ENCODE data around the genes GTPBP1, APOBEC3H and ATF4.

DNA sequence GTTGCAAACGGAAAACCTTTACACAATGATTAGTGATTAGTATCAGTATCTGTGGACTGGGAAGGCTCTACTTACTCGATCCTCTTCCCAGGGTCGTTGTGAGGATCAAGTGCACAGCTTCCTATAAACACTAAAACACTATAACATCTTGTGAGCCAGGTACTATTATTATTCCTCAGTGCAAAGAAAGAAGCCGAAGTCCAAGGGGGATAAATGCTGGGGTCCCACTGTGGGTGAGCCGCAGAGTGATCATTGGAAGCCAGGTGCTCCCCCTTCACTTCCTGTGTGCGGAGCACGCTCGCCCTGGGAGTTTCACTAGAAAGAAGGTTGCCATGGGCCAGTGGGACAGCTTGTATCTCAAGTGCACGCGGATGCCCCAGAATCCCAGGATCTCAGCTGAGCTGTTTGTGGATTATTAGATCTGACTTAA, 745 bp downstream of the CBY1 start:
- RRBS = no CpG with 5 or more reads among the region's 10 CpGs

DNA sequence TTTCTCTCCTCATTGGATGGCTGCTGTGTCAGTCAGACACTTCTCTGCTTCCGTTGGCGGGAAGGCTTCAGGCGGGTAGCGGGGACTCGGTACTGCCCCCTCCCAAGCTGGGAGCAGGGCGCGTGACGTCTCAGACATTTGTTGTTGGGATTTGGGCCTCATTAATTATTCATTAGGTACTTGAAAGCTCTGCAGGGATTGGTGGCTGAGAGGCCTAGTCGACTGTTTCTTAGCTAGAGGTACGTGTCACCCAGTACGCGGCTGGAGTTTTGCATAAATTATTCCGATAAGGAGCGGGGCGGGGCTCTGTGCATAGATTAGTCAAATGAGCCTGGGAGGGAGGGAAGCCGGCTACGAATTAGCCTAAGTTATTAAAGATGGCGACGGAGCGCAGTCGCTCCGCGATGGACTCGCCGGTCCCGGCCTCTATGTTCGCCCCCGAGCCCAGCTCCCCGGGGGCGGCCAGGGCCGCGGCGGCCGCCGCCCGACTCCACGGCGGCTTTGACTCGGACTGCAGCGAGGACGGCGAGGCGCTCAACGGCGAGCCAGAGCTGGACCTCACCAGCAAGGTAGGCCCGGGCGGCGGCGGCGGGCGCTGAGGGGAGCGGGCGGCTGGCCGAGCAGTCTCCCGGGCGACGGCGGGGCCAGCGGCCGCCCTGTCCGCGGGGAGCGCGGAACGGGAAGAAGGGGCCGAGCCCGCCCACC, at the start of gene GTPBP1:
Gene GTPBP1 (plus strand): TSS at position 366 of the 705 bp plus-strand sequence.
- RRBS = 2% methylated on average over 29 of the region's 67 CpGs

DNA sequence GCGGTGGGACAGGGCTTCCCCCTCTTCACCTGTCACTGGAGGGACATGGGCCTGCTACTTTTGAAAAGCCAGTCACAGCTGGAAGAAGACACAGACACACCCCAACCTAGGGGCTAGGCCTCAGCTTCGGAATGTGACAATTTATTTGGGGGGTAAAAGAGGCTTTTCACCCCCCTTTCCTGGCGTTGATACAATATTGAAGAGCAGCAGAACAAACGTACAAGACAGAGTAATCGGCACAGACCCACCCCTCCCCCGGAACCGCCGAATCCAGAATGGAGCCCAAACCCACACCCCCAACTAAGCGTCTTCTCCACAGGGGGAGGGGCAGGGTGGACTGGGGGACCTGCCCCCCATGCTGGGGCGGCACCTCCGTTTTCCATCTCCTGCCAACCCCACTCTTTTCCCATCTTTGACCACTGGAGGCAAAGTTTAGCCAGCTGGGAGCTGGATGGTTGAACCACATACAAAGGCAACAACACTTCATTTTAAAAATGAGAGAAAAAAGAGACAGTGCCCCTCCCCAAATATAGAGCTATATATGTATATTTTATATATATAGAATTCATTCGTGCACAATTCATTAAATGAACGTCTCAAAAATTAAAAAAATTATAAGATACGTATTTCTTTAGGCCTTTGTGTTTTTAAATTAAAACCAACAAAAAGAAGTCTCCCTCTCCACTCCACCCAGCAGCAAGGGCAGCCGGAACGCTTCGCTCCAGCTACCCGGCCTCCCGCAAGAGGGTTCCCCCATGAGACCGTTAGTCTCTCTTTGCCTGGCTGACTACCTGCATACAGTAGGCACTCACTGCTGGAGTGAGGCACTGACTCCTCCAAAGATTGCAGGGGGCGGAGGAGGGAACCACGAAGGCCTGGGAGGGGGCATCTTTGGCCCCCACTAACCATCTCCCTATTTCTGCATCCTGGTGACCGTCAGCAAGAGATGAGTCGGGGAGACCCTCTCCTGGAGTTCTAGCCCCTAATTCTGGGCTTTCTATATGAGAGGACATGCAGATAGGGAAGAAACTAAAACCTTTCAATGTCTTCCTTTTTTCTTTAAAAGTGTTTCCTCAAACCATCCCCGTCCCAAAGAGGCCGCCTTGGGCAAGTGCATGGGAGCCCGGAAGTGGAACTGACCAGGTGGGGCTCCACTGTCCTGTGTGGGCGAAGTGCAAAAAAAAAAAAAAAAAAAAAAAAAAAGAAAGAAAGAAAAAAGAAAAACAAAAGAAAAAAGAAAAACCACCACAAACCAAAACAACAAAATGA, 10.2 kb downstream of the CBX6 start:
- RRBS = no CpG with 5 or more reads among the region's 28 CpGs

DNA sequence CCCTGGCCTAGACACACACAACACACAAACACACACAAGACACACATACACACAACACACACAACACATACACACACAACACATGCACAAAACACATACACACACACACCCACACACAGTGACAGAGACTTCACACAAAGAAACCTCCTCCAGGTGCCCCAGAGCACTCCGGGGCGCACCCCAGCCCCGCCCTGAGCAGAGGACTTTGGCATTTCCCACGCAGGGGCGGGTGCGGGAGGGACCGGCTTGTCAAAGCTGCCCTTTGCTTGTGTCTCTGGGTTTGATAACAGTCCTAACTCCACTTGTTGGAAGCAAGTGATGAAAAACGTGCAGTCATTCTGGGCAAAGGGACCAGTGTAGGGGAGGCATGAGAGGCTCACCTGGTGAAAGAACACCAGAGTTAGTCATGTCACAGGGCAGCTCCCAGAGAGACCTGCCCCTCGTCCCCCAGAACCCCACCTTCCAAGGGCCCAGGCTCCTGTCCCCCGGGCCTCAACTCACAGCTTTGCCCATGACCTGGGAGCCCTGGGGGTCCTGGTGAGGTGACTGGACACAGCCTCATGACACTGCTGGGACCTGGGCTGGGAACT, 6.6 kb downstream of the APOBEC3A start:
- RRBS = 62% methylated on average over 7 of the region's 10 CpGs

DNA sequence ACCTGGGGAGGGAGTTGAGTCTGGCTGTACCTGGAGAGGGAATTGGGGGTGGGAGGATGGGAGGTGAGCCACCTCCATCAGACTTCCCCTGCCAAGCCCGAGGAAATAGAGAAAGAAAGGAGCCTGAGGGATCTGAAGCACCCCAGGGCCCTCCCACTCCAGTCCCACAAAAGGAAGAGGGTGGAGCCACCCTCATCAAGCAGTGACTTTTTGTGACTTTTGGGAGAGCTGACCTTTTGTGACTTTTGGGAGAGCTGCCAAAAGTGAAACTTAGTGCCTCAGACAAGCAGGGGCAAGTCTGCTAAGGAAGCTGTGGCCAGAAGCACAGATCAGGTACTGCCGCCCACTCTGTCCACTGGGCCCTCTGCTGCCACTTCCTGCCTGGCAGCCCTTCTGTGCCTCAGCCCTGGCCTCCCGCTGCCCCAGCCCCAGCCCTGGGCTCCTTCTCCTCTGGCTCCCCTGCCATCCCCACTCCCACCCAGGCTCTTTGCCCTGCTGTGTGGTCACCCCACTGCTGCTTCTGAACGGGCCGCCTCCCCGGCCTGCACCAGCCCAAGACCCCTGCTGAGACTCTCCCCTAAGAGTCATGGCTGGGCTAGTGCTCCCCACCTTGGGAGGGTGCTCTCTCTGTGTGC, at the start of gene APOBEC3H:
Gene APOBEC3H (plus strand): TSS at position 234 of the 635 bp plus-strand sequence.
- RRBS = no CpG with 5 or more reads among the region's 6 CpGs

GRCh38 chr22:39278266-39278641, 33.5 kb upstream of the PDGFB start:
- RRBS = 14% methylated on average over 1 of the region's 12 CpGs

DNA sequence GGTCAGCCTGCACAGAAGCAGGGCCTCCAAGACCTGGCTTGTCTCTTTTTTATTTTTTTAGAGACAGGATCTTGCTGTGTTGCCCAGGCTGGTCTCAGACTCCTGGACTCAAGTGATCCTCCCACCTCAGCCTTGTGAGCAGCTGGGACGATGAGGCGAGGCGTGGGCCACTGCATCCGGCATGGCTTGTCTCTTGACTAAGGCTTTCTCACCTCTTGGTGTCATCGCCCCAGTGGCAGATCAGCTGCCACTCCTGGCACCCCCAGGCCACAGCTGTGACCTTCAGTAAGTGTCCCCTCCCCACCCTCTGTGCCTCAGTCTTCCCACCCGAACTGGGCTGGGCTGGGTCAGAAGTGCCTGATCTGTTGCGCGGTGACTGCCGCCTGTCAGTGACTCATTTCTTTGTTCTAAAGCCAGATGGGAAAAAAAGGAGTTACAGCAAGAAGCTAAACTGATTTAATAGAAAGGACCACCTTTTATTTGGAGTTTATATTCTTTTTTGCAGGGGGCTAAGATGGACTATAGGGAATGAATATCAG, 3.6 kb downstream of the SYNGR1 start:
- RRBS = no CpG with 5 or more reads among the region's 9 CpGs

DNA sequence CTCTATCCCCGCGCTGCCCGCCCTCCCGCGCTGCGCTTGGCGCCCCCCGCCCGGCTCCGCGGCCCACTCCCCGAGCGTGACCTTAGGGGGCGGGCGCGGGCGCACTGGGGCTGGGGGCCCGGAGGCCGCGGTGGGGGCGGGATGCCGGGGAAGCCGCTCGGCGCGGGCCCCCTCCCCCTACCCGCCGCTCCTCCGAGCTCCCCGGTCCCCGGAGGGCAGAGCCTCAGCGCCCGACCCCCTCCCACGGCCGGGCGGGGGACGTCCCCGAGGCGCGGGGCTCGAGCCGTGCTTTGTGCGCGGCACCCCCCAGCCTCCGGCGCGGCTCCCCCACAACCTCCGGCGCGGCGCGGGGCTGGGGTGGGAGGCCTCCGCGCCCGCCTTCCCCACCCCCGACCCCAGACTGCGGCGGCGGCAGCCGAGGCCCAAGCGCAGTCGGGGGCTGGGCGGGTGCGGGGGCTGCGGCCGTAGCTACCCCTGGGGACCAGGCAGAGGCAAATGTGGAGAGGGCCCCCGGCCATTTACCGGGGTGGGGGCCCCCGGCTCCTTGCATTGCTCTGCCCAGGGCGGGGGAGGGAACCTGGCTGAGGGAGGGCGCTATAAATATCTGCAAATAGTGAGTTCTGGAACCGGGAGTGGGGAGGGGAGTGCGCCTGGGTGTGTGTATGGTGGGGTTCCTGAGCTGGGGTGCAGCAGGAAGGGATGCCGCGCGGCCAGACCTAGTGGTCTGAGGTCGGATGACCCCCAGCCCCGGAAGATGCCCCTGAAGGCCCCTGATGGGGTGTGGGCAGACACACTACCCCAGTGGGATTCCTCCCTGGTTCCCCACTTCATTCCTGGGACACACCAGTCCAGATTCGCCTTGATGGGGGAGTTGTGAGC, 1.0 kb downstream of the MGAT3 start:
- RRBS = 10% methylated on average over 44 of the region's 79 CpGs

DNA sequence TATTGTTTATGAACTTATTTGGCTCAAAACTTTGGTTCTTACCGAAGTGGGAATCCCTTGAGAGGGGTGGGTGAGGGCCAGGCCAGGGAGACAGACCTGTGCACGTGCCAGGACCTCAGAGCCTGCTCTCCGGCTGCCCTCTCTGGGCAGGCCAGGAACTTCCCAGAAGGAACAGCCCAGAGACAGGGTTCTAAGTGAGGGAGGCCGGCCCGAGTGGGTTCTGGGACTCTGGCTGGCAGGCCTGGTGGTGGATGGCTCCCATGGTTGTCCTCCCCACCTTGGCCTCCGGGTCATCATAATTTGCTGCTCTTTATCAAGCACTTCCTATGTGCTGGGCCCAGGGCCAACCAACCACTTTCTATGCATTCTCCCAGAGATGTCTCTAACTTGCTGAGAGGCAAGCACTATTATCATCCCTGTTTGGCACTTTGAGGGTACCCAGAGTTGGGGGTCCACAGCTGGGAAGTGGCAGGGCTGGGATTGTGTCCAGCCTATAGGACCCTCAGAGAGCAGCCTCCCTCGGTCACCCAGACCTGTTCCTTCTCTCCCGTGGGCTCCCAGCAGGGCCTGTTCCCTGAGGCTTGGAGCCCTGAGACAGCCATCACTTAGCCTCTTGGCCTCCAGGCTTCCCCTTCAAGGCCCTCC, 6.2 kb downstream of the MGAT3 start:
- RRBS = 56% methylated on average over 4 of the region's 8 CpGs

GRCh38 chr22:39466098-39467154, 9.6 kb downstream of the MGAT3 start:
- RRBS = 76% methylated on average over 11 of the region's 26 CpGs

- RRBS = no CpG with 5 or more reads among the region's 10 CpGs
These were observed 7.3 kb upstream of the MIEF1 start for GRCh38 chr22:39494711-39495232.

GRCh38 chr22:39520367-39520935, at the start of gene ATF4:
ATF4 (plus strand) TSS chr22:39520562.
- RRBS = 2% methylated on average over 15 of the region's 53 CpGs

DNA sequence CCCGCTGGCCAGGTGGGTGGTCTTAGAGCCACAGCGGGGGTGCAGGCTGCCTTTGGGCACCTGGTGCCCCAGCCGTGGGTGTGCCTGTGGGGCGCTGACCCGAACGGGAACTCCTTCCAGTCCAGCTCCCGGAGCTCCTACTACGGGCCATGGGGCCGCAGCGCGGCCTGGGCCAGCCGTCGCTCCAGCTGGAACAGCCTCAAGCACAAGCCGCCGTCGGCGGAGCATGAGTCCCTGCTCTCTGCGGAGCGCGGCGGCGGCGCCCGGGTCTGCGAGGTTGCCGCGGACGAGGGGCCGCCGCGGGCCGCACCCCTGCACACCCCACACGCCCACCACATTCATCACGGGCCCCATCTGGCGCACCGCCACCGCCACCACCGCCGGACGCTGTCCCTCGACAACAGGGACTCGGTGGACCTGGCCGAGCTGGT, 91.3 kb downstream of the CACNA1I start:
- RRBS = 93% methylated on average over 5 of the region's 43 CpGs

DNA sequence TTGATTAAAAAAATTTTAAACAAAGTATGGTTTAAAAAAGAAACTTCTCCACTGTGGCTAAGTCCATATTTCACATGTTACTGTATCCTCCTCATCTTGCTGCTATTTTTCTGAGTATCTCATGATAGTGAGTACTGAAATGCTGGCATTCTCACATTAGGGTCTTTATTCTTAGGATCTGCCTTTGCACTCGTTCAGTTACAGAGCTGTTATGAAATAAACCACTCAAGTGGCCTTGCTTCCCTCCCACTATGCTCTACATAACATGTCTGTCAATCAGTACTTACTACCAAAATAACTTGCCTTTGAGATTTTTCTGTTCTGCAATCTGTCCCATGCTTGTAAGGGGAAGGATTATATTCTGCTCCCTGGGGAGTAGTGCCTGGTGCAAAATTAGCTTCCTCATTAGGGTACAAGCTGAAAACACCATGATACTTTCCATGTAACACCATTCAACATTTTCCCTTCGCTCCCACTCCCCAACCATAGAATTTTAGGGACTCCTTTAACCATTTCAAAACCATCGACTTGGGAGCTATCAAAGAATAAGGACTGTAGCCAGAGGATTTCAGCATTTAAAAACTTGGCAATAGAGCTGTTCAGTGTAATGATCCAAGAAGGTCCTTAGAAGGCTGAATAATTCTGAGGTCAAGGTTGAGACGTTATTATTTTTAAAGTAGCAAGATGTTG, 1.9 kb upstream of the GRAP2 start:
- RRBS = no CpG with 5 or more reads among the region's 4 CpGs

DNA sequence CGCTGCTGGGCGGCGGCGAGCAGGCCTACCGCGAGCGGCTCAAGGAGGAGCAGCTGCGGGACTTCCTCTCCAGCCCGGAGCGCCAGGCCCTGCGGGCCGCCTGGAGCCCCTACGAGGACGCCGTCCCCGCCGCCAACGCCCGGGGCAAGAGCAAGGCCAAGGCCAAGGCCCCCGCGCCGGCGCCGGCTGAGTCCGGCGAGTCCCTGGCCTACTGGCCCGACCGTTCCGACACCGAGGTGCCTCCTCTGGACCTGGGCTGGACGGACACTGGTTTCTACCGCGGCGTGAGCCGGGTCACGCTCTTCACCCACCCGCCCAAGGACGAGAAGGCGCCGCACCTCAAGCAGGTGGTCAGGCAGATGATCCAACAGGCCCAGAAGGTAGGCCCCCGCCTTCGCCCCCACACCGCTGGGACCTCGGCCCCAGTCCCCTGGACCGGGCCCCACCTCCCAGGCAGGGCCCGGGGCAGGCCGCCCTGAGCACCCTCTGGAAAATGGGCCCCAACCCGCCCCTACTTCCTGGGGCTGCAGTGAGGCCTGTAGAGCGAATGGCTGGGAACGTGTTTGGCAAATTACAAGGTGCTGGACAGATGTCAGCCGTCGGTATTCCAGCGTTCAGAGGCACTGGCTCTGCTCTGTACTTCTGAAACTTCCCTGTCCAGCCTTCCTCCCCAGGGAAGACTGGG, 540 bp downstream of the FAM83F start:
- RRBS = 97% methylated on average over 24 of the region's 53 CpGs

DNA sequence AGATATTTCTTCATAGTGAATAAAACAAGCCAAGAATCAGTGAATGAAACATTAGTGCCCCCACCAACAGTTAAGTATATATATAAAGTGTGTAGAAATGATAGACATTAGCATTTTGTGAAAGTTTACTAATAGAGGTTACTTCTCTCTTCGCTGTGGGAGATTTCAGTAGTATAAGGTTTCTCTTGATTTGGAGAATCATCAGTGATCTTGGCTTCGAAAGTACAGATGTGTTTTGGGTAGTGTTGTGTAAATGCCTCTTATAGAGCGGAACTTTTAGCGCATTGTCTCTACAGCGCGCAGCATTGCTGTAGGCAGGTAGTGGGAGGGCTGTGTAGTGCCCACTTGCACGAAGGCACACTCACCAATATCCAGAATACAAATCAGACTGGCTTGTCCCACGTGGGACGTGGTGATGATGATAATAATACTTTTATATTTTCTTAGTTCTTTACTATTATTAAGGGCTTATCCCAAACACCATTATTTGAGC, 51.3 kb downstream of the FAM83F start:
- RRBS = no CpG with 5 or more reads among the region's 9 CpGs

GRCh38 chr22:40125645-40125947, 52.1 kb upstream of the TNRC6B start:
- RRBS = no CpG with 5 or more reads among the region's 1 CpG

DNA sequence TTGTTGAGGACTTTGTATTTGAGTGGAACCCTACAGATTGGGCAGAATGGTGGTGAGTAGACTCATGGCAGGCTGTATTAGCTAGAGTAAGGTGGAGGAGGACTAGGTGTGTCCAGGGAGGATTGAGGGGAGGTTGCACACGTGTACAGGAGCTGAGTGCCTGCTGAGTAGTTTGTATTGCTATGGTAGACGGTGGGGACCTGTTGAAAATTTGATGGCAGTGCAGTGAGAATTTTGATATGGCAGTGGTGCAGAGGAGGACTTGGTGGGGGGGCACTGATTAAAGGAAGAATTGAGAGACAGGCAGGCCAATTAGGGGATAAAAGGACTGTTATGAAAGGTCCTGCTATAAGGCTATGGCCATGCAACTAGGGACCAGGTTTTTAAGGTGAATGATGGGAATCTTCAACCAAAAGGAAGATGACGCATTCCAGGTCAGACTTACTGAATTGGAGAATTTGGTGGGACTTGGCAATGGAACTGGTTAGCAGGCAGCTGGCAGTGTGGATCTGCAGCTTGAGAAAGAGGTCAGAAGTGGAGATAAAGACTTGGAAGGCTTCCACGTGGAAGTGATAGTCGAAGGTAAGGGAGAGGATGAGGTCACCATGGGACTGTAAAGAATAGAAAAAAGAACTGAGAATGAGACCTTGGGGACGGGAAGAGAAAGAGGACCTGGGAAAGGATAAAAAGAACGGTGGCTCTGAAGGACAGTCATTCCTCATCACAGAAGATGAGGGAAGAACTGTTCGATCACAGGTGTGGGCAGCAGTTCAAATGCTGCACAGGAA, 8.0 kb downstream of the TNRC6B start:
- RRBS = no CpG with 5 or more reads among the region's 8 CpGs

DNA sequence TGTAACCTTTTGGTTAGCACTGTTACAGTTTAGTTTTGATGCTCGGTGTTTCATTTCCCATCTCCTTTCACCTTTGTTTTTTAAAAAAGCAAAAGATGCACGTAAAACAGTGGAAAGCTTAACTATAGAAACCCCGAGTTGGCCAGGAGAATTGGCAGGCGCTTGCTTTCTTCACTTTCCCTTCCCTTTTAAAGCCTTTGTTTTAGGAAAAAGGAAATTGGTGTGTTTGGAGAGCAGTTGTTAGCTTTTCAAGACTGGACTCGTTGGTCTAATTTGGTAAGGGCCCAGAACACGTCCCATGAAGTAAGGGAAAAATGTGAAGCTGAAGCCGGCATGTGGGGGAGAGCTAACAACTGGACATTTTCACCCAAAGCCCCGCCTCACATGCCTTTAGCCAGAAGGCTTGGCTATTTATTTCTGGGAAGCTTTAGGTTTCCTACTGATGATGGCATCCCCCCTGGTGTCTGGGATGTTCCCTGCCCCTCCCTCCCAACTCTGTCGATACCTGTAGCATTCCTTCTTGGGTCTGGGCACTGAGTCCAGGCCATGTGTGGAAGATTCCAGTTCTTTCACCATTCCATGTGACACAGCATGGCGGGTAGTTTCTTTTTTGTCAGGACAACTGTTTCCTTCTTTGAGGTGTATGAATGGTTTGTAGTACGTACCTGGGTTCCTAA, 43.0 kb downstream of the TNRC6B start:
- RRBS = no CpG with 5 or more reads among the region's 11 CpGs

DNA sequence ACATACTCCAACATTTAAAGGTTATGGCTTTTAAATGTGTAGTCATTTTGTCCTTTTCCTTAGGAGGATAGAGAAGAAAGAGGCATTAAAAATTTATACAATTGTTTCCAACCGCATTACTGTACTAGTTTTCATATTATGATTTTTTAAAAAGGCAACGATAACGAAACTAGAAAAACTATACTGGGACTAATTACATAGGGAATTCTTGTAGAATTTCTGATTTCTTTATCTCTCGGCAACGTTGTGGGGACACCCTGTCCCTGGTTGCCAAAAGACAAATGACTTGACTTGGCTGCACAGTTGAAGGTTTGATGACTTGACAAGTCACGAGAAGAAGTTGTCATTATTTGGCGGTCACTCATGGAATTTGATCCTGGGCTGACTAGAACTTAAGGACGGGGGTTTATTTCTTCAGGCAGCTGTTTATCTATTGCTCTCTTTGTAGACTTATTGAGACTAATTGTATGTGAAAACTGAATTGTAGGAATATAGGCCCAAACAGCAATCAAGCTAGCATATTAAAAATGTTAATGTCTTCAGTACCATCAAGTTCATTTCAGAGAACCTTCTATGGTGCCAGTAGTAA, 68.9 kb upstream of the ADSL start:
- RRBS = no CpG with 5 or more reads among the region's 8 CpGs

Data from UCH-1 (cell line).